Heart left ventricle (tissue), 7 donors: ENCODE measurements around the gene SCLT1.

- PRO-cap, 6 experiments: no peak in any of the 6 experiments
- RAMPAGE, long total RNA, 2 experiments: no peak in any of the 2 experiments
- RRBS: no CpG with 5 or more reads among the region's 2 CpGs
Measured at GRCh38 chr4:128394849-128395050, 107.1 kb upstream of the PGRMC2 start.

- PRO-cap, 6 experiments: no peak in any of the 6 experiments
- RAMPAGE, long total RNA, 2 experiments: no peak in any of the 2 experiments
- RRBS: no CpG with 5 or more reads among the region's 2 CpGs
Measured at GRCh38 chr4:128469745-128470466, 182.3 kb upstream of the PGRMC2 start.

GRCh38 chr4:128525268-128525867 is 237.8 kb upstream of the PGRMC2 start:
- PRO-cap, 6 experiments: peak in 4 of 6 experiments; most common plus-strand start chr4:128525599 (in 4)
- RAMPAGE, long total RNA, 2 experiments: no peak in any of the 2 experiments
- RRBS: no CpG with 5 or more reads among the region's 9 CpGs

GRCh38 chr4:128584234-128584860 is 225.2 kb upstream of the JADE1 start:
- PRO-cap, 6 experiments: no peak in any of the 6 experiments
- RAMPAGE, long total RNA, 2 experiments: no peak in any of the 2 experiments
- RRBS: no CpG with 5 or more reads among the region's 6 CpGs

- PRO-cap, 6 experiments: peak in 6 of 6 experiments; most common plus-strand start chr4:128812143 (in 4); most common minus-strand start chr4:128812033 (in 6)
- RAMPAGE, long total RNA, 2 experiments: no peak in any of the 2 experiments
- RRBS: under 1% methylated on average over 29 of the region's 68 CpGs
Measured at GRCh38 chr4:128811987-128812577, 2.6 kb downstream of the JADE1 start.

DNA sequence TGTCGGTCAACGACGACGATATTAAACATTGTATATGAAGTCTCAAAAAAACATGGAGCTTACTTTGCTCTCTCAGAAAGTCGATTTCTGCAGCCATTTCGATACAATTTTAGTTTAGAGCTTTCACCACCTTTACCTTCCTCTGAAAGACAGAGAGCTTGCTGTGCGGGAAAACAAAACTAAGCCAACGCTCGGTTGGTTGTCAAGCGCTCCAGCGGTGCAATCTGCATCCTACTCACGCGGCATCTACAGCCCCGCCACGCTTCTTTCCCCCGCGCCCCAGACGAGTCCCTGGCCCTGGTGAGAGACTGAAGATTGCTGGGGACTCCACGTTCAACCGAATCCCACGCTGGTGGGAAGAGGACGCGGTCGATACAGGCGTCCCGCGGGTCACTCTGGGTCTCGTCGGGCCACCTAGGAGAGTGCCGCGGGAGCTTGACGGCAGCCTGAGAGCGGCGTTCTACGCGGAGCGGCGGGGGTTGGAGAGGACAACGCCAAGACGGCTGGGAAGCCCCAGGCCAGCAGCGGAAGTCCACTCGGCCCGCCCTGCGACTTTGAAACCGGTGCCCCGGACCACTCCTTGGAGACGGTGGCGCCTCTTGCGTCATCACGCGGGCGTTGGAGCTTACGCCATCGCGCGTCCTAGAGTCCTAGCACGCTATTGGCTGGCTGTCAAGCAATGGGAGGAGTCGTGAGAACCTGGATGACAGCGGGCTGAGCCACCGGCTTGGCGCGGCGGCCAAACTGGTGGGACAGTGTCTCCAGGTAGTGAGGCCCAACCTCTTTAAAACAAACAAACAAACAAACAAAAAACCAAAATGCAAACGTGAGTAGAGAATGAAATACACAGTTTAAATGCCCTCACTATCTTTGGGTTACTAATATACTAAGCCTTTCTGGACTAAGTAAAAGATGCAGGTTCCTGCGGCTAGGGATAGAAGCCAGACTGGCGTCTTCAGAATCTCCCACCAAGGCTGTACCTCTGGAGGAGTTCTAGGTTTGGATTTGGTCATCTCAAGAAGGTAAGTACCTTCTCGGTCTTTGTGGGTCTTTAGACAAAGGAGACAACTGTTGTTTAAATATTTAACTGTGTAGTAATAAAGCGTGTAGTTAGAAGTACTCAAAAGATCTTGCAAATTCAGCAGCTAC is at the start of gene SCLT1:
Gene SCLT1, minus strand, starts transcription at position 533 of the 1,149 bp plus-strand sequence.
- PRO-cap, 6 experiments: peak in 6 of 6 experiments; most common plus-strand start position 706 of the sequence (in 4); most common minus-strand start position 556 of the sequence (in 5)
- RAMPAGE, long total RNA, 2 experiments: start-site peak on the plus strand in 2 of 2 experiments, centred at positions 711 to 721 of the sequence, 18 to 40 reads per replicate; start-site peak on the minus strand in 1 of 2 experiments, centred at position 494 of the sequence, 35 reads per replicate
- RRBS: no CpG with 5 or more reads among the region's 68 CpGs

- PRO-cap, 6 experiments: peak in 1 of 6 experiments; most common minus-strand start chr4:130028687 (in 1)
- RAMPAGE, long total RNA, 2 experiments: no peak in any of the 2 experiments
- RRBS: no CpG with 5 or more reads among the region's 3 CpGs
Measured at GRCh38 chr4:130028621-130028977, 932.6 kb downstream of the C4orf33 start.

DNA sequence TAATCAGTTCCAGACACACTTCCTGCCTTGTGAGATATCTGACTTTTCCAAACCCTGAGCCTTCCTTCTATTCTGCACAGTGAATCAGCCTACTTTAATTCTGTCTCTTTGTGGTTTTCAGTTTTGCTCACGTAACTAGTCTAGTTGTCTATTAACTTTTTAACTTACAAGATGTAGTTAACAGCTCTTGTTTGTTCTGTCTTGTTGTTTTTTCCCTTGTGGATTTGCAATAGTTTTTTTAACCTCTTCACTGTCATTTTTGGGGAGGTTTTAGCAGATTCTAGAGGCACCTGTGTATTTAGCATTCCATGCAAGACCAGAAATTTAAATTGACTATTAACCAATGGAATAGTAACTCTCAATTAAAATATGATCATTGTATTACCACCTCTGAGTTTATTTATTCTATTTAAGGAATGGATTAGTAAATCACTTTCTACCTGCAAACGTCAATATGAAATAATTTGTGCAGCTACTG is 948.0 kb downstream of the C4orf33 start:
- PRO-cap, 6 experiments: no peak in any of the 6 experiments
- RAMPAGE, long total RNA, 2 experiments: no peak in any of the 2 experiments
- RRBS: no CpG with 5 or more reads among the region's 2 CpGs

DNA sequence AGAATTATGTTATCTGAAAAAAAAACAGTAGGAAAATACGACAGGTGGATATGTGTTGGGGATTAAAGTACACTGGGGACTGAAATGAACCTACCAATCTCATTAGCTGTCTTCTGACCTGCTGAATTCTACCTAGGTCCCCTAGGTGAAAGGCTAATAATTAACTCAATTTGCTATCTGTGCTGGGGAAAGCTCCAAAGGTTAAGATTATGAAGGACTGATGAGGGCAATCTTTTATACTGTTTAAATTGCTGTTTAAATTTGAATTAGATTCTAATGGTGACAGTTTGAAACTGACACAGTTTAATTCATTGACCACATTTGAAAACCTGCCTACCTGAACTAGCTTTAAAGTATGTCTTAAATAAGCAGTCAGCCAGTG is 977.2 kb downstream of the C4orf33 start:
- PRO-cap, 6 experiments: no peak in any of the 6 experiments
- RAMPAGE, long total RNA, 2 experiments: no peak in any of the 2 experiments
- RRBS: no CpG with 5 or more reads among the region's 1 CpG

- PRO-cap, 6 experiments: peak in 1 of 6 experiments; most common minus-strand start chr4:131727458 (in 1)
- RAMPAGE, long total RNA, 2 experiments: no peak in any of the 2 experiments
- RRBS: no CpG with 5 or more reads among the region's 37 CpGs
Measured at GRCh38 chr4:131727307-131727660, 1421.8 kb upstream of the PCDH10 start.

DNA sequence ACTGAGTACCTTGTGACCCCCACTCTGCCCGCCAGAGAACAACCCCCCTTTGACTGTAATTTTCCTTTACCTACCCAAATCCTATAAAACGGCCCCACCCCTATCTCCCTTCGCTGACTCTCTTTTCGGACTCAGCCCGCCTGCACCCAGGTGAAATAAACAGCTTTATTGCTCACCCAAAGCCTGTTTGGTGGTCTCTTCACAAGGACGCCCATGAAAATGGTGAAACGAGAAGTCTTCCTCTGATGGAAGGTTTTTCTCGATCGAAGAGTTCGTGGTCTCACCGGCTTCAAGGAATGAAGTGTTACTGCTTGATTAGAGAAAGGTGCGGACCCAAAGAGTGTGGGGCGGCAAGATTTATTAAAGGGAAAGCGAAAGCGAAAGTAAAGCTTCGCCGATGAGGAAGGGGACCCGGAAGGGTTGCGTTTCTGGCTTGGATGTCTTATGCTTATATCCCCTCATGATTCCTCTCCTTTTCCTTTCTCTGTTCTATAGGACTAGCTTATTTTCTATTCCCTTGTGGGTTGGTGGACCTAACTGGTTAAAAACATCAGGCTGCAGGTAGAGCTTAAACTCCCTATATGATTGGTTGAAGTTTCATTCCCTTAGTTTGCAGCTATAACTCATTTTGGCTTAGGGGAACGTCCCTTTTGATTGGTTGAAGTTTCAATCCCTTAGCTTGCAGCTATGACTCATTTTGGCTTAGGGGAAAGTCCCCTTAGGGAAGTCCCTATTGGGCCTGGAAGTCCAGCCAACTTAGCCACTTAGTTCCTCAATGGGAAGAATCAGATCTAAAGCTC is 1025.2 kb upstream of the PCDH10 start:
- PRO-cap, 6 experiments: no peak in any of the 6 experiments
- RAMPAGE, long total RNA, 2 experiments: no peak in any of the 2 experiments
- RRBS: 100% methylated on average over 1 of the region's 20 CpGs

- PRO-cap, 6 experiments: no peak in any of the 6 experiments
- RAMPAGE, long total RNA, 2 experiments: no peak in any of the 2 experiments
- RRBS: no CpG with 5 or more reads among the region's 18 CpGs
Measured at GRCh38 chr4:132818042-132818578, 331.0 kb upstream of the PCDH10 start.

- PRO-cap, 6 experiments: no peak in any of the 6 experiments
- RAMPAGE, long total RNA, 2 experiments: no peak in any of the 2 experiments
Measured at GRCh38 chr4:136393604-136393956, 1138.7 kb downstream of the PCDH18 start.

DNA sequence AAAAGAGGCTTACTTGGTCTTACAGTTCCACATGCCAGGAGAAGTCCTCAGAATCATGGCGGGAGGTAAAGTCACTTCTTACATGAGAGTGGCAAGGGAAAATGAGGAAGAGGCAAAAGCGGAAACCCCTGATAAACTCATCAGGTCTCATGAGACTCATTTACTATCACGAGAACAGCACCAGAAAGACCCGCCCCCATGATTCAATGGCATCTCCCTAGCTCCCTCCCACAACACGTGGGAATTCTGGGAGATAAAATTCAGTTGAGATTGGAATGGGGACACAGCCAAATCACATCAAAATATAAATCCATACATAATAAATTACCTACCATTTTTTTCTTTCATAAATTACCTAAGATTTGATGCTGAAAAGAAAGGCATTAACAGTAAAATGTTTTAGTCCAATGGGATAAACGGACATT is 611.0 kb downstream of the PCDH18 start:
- PRO-cap, 6 experiments: no peak in any of the 6 experiments
- RAMPAGE, long total RNA, 2 experiments: no peak in any of the 2 experiments
- RRBS: no CpG with 5 or more reads among the region's 6 CpGs

DNA sequence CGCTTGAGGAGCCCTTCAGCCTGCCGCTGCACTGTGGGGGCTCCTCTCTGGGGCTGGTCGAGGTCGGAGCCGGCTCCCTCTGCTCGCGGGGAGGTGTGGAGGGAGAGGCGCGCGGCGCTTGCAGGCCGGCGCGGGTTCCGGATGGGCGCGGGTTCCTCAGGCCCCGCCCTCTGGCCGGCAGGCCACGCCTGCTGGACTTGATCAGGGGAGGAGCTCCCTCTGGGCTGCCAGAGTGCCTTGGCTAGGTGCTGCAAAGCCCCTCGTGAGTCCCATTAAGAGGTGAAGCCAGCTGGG is 321.2 kb upstream of the PCDH18 start:
- PRO-cap, 6 experiments: no peak in any of the 6 experiments
- RAMPAGE, long total RNA, 2 experiments: no peak in any of the 2 experiments
- RRBS: no CpG with 5 or more reads among the region's 21 CpGs

DNA sequence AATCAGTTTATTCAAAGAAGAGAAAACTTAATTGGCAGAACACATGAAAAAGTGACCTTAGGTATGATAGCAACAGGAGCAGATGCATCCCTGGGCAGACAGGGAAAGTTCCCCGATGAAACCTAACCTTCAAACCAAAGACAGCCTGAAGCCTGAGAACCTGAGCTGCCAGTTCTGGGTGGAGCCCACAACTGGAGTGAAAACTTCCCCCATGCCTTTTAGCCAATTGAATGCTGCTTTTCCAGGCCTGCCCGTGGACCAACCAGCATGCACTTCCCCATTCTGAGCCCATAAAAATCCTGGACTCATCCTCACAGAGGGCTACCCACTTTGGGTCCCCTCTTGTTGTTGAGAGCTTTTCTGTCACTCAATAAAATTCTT is 13.7 kb upstream of the SLC7A11 start:
- PRO-cap, 6 experiments: no peak in any of the 6 experiments
- RAMPAGE, long total RNA, 2 experiments: no peak in any of the 2 experiments
- RRBS: no CpG with 5 or more reads among the region's 2 CpGs

DNA sequence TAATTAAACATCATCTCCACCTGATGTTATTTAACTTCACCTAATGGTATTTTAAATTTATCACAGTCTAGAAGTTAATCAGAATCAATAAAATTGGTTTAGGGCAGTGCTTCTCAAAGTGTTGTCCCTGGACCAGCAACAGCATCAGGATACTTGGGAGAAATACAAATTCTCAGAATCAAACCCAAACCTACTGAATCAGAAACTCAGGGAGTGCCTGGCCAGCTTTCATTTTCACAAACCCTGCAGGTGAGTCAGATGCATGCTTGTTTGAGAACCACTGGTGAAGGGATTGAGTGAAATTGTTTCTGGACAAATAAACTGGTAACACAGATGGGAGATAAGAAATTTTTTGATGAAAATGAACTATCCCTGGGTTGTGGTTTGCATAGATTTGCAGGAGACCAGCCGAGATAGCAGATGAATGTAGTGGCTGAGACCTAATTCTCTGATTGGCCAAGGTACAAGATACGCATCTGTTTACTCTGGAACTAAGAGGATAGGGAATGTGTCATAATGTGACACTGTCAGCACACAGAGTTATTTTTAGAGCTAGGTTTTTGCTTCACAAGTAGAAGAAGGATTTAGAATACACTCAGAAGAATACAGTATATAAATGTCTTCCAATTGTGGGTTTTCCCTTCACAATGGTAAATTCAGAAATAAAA is 117.8 kb upstream of the NOCT start:
- PRO-cap, 6 experiments: no peak in any of the 6 experiments
- RAMPAGE, long total RNA, 2 experiments: no peak in any of the 2 experiments
- RRBS: no CpG with 5 or more reads among the region's 2 CpGs

- PRO-cap, 6 experiments: no peak in any of the 6 experiments
- RAMPAGE, long total RNA, 2 experiments: no peak in any of the 2 experiments
- RRBS: no CpG with 5 or more reads among the region's 9 CpGs
Measured at GRCh38 chr4:139047490-139048554, 32.2 kb downstream of the NOCT start.

DNA sequence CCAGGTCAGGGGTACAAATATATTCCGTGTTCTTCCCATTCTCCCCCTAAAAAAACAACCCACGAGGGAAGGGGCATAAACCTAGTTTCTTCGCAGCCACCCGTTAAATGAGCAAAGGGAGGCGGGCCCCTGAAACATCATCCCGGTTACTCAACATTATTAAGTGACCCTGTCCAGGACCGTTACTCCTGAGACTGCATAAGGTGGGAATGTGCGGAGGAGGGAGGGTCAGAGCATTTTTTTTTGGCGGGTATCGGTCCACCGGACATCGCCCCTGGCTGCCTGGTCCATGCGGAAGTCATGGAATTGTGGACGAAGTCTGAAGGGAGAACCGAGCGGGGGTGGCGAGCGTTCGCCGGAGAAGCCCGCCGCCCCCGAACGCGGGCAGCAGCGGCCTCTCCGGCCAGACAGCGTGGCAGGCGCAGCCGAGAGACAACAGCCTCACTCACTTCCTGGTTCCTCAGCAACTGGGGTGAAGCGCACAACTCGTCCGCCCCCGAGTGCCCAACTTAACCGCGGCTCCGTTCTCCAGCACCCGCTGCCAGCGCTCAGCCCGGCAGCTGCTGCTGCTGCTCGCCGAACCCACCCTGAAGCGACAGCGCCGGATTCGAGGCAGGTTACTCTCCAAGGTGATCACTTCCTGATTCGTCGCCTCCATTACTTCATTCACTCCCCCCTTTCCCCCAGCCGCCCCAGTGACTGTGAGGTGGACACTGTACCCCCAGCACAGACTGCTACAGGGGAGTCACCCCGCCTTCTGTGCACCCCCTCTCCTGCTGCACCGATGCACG is 67.9 kb downstream of the NOCT start:
- PRO-cap, 6 experiments: peak in 4 of 6 experiments; most common plus-strand start position 406 of the sequence (in 2); most common minus-strand start position 409 of the sequence (in 4)
- RAMPAGE, long total RNA, 2 experiments: no peak in any of the 2 experiments
- RRBS: 2% methylated on average over 25 of the region's 52 CpGs

DNA sequence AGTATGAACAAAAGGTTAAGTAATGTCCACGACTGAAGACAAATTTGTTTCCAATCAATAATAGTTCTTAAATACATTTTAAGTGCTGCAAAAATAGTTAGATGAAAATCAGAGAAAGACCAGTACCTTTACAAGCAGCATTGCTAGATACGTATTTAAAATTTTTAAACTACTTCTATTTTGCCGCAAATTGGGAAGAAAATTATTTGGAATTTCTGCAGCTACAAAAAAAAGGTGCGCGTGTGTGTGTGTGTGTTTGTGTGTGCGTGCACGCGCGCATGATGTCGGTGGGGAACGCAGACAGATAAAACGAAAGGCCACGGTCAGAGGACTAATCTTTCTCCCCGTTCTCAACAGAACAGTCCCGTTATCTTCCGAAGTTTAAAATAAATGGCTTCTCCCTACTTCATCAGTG is 1.7 kb downstream of the MGARP start:
- PRO-cap, 6 experiments: no peak in any of the 6 experiments
- RAMPAGE, long total RNA, 2 experiments: no peak in any of the 2 experiments
- RRBS: no CpG with 5 or more reads among the region's 16 CpGs